NCI-H460 (cell line): ENCODE measurements around a stretch of chr17.

GRCh38 chr17:267195-267967 is 85.2 kb downstream of the RPH3AL start:
RAMPAGE:
- cytosol, long total RNA: no peak
- long total RNA: no peak
- nucleus, long total RNA: no peak

RAMPAGE:
- cytosol, long total RNA: no peak
- long total RNA: no peak
- nucleus, long total RNA: no peak
Observed at GRCh38 chr17:279610-280483, 72.8 kb downstream of the RPH3AL start.

DNA sequence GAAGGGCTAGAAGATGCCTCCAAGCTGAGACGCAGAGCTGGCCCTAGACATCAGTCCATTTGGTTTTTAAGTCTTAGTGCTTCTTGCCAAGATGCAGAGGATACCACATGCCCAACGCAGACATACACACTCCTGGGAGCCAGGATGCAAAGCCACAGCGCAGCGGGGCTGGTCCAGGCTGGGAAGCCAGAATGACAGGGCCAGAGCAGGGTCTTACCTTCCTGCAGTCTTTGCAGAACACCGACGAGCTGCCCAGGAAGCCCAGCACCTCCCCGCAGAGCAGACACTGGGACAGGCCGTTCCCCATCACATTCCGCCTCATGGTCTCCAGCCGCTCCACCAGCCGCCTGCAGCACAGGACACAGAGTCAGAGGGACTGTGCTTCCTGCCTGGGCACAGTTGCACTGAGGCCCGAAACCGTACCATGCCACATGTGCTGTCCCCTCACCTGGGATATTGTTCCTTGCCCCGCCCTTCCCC is 33.4 kb downstream of the RPH3AL start:
RAMPAGE:
- cytosol, long total RNA: no peak
- long total RNA: no peak
- nucleus, long total RNA: no peak

DNA sequence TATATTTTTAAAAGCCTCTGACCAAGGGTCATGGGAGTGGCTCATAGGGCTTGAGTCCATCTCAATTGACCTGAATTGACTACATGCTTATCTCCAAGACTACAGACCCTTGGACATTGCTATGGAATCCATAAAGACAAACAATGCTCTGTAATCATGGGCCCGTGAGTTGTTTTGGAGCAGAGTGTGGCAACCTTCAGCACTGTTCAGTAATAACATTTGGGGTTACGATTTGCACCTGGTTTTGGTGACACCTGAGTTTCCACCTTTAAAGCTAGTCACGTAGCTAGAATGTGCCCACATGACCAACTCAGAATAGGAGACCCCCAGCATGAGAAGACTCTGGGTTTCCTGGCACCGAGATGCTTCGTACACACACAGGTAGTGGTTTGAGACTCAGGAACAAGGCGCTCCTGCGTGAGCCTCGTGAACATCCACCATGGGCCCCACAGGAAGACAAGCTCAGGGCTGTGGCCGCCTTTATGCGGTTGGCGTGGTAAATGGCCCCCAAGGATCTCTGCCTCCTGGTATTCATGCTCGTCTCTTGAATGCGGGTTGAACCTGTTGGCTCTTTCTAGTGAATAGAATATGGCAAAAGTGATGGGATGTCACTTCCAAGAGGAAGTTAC is 9.1 kb downstream of the C17orf97 start:
RAMPAGE:
- cytosol, long total RNA: no peak
- long total RNA: no peak
- nucleus, long total RNA: no peak

DNA sequence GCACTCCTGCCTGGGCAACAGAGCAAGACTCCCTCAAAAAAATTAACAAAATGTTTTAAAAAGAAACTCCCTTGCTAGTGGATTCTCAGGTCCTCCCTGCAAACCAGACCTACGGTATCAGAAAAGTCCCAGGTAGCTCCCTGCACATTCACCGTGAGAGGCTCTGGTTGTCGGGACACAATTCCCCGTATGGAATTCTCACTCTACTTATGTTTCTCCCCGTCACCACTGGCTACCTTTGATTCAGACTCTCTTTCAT is 13.0 kb downstream of the C17orf97 start:
RAMPAGE:
- cytosol, long total RNA: no peak
- long total RNA: no peak
- nucleus, long total RNA: no peak

DNA sequence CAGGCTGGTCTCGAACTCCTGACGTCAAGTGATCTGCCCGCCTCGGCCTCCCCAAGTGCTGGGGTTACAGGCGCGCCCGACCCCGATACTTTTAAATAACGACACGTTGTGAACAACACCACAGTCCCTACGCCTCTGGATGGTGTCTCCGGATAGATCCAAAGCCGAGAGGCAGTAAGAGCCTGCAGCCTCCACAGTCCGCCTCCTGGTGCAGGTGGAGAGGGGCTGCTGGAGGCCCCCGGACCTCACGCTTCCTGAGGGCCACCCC is 737 bp upstream of the TLCD3A start:
RAMPAGE:
- cytosol, long total RNA: no peak
- long total RNA: no peak
- nucleus, long total RNA: no peak

DNA sequence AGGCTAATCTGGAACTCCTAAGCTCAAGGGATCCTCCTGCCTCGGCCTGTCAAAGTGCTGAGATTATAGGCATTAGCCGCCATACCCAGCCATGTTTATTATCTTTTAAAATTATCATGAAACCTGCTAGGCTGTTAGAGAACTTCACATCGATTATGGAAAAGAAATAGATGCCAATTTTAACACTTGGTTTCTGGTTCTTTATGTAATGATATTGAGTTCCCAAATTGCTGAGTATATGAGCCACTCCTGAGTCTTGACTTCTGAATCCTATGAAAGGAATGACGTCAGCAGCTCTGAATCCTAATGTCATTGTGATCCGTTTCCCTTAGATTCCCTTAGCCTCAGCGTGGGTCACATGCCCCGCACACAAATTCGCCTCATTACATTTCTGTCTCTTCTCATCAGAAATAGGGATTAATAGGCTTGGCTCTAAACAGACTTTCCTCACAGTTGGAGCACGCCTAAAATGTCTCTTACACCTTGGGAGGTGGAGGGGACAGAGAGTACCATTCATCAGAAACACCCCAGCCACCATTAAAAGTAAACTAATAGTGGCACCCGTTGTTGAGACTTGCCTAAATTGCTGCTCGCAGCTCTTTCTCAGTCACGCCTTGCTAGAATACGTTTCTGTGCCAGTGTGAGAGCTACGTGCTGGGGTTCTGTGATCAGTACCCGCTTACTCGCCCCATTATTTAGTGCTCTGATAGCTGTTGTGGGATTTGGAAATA is 7.0 kb downstream of the MRM3 start:
RAMPAGE:
- cytosol, long total RNA: no peak
- long total RNA: no peak
- nucleus, long total RNA: no peak

RAMPAGE:
- cytosol, long total RNA: no peak
- long total RNA: no peak
- nucleus, long total RNA: no peak
Observed at GRCh38 chr17:789843-790672, 7.9 kb downstream of the MRM3 start.

DNA sequence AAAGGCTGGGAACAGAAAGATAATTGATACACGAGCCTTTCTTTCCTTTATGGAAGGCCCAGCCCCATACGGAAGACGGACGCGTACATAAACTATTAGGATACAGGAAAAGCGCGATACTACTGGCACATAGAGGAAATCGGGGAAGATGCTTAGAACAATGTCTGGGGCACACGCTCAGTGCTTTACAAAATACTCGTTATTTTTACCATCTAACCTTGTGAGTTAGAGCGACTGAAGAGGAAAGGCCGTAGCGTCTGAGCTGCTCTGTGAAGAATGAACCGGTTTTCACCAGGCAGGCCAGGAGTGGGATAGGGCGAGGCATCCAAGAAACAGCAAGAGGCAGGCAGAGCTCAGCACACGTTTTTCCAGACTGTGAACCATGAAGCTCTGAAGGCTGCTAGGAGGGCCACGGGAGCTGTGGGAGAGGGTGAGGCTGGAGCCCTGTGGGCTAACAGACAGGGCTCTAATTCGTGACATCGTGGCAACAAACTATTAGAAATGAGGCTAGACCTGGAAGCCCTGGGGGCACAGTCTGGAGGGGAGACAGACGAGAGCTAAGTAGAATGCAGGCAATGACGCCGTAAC is 95.5 kb downstream of the MRM3 start:
RAMPAGE:
- cytosol, long total RNA: no peak
- long total RNA: no peak
- nucleus, long total RNA: no peak

RAMPAGE:
- cytosol, long total RNA: no peak
- long total RNA: no peak
- nucleus, long total RNA: no peak
Observed at GRCh38 chr17:900362-900623, 79.3 kb downstream of the NXN start.

DNA sequence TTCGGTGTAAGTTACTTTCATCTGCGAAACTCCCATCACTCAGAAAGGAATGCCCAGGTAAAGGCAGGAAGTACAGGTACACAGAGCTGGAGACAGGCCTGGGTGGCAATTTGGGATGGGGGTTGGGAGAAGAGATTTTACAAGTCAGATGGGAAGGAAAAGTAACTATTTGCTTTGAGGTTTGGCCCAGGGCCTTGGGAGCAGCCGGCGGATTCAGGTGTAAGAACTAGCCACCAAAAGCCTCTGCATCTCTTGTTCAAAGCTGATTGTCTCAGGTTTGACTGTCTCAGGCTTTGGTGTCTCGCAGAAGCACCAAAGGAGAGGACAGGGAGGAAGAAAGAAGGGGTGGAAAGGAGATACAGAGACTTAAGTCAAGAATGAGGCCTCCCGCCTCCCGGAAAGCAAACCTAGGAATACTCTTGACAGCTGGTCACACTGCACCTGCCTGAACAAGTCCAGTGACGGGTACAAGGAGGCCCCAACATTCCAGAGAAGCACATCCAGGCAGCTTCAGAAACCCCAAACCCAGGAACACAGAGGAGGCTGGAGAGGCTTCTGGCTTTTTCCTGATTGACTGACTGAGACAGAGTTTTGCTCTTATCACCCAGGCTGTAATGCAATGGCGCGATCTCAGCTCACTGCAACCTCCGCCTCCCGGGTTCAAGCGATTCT is 54.6 kb downstream of the NXN start:
RAMPAGE:
- cytosol, long total RNA: no peak
- long total RNA: no peak
- nucleus, long total RNA: no peak

RAMPAGE:
- cytosol, long total RNA: no peak
- long total RNA: no peak
- nucleus, long total RNA: no peak
Observed at GRCh38 chr17:1038794-1039992, 42.3 kb downstream of the TIMM22 start.

DNA sequence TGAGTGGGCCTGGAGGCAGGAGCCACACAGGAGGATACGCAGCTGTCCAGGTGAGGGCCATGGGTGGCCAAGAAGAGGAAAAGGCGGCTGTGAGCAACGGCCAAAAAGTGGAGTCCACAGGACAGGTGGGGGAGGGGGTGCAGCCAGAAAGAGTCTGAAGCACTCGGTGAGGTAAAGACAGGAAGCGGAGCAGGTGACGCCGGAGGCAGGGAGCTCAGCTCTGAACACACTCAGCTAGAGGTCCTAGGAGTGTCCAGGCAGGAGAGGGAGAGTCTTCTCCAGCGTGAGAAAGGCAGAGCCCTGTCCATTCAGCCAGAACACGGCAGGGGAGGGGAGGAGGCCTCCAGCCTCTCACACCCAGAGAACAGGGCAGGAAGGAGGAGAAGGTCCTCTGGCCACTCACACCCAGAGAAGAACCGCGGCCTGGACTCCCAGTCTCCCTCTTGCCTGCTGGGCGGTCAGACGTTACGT is 89.3 kb downstream of the ABR start:
RAMPAGE:
- cytosol, long total RNA: no peak
- long total RNA: no peak
- nucleus, long total RNA: no peak

RAMPAGE:
- cytosol, long total RNA: no peak
- long total RNA: no peak
- nucleus, long total RNA: no peak
Observed at GRCh38 chr17:1107585-1108060, 72.2 kb downstream of the ABR start.

DNA sequence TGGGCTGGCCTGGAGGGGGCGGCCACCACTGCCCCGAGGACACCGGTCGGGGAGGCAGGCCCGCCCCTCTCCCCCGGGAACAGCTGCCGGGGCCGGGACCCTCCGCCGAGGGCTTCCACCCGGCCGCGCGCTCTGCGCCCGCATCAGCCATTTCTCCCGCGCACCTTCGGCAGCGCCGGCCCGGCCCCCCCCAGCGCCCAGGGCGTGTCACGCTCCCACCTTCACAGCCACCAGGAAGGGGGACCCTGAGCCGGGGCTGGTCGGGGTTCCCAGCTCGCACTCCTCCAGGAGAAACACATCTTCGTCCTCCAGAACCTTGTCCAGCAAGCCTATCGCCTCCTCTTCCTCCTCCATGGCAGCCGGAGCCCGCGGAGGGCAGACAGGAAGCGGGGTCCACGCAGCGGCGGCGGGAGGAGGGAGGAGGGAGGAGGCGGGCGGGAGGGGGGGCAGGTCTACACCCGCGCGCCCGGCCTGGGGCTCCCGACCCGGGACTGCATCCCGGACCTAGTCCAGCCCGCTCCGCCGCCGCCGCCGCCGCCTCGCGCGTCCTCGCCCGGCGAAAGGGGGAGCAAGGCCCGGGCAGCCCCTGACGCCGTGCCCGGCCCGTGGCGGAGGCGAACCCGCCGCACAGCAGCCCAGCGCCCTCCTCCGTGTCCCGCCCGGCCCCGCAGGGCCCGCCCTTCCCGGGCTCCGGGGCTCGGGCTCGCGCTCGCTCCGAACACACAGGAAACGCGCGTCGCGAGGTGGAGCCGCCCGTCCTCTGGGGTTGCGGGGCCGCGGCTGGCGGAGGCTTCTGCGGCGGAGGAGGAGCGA is 70.9 kb downstream of the ABR start:
RAMPAGE:
- cytosol, long total RNA: no peak
- long total RNA: no peak
- nucleus, long total RNA: start-site peak on the minus strand centred at position 376 of the sequence, 39 bp wide, 53 and 50 reads in 2 replicates

GRCh38 chr17:1125082-1125972 is 54.5 kb downstream of the ABR start:
RAMPAGE:
- cytosol, long total RNA: no peak
- long total RNA: no peak
- nucleus, long total RNA: no peak

DNA sequence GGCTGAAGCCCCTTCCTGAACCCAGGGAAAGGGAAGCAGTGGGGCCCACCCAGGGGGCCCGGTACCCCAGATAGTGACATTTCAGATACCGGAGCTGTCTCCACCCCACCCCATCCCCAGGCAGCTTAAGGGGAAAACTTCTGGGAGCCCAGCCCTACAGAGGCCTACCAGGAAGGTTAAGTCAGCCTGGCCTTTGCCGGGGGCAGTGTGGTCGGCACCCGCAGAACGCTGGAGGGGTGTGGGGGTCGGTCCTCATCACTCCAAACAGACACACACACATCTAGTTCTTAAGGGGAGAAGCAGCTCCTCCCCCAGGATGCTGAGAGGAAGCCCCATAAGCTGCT is 1.1 kb upstream of the ABR start:
RAMPAGE:
- cytosol, long total RNA: no peak
- long total RNA: no peak
- nucleus, long total RNA: no peak

GRCh38 chr17:1181282-1182361 is 1.8 kb upstream of the ABR start:
RAMPAGE:
- cytosol, long total RNA: no peak
- long total RNA: no peak
- nucleus, long total RNA: no peak

RAMPAGE:
- cytosol, long total RNA: no peak
- long total RNA: no peak
- nucleus, long total RNA: no peak
Observed at GRCh38 chr17:1371117-1371636, 28.8 kb downstream of the YWHAE start.

DNA sequence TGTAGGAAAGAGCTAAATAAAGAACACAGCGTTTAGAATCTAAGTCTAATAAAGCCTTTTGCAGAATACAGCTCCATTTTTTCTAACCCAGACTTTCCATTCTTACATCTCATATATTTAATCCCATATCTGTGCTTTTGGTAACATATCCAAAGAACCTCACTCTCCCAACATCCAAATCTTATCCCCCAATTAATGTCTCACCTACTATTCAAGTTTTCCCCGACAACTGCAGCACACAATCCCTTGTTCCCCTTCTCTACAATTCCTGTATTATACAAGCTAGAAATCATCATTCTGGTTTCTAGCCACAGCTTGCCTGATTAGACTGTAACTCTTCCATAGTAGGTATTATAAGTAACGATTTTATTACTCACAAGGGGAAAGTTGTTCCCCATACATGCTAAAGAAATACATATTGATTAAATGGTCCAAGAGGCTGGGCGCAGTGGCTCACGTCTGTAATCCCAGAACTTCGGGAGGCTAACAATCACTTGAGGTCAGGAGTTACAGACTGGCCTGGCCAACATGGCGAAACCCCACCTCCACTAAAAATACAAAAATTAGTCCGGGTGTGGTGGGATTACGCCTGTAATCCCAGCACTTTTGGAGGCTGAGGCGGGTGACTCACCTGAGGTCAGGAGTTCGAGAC is 19.2 kb downstream of the YWHAE start:
RAMPAGE:
- cytosol, long total RNA: no peak
- long total RNA: no peak
- nucleus, long total RNA: no peak